ENCODE results near the gene SAV1.

- RRBS: no CpG with 5 or more reads among the region's 9 CpGs
These were observed 71.3 kb downstream of the VCPKMT start for GRCh38 chr14:50044883-50045586.

GRCh38 chr14:50122235-50122625 lies 5.9 kb upstream of the VCPKMT start:
- RRBS: no CpG with 5 or more reads among the region's 5 CpGs

DNA sequence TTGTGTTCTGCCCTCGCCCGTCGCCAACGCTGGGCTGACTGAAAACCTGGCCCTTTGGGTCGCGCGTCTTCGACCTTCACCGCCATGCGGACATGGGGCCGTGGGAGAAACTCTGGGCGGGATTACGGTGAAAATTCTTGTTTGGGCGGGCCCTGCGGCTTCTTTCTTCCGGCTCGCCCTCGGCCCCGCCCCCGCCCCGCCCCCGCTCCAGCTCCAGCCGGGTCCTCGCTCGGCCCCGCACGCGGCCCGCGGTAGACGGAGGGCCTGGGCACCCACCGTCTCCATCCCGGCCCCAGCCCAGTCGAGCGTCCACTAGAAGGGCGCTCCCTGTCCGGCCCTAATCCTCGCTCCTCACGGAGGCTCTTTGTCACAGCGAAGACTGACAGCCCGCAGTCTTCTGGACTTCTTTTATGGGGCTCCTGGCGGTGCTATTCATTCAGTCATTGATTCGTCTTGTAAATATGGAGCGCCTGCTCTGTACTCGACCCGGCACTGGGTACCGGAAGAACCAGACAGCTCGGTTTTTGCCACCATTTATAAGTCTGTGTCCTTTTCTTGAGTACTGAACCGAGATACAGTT lies 403 bp downstream of the DMAC2L start:
- RRBS: 2% methylated on average over 22 of the region's 49 CpGs

DNA sequence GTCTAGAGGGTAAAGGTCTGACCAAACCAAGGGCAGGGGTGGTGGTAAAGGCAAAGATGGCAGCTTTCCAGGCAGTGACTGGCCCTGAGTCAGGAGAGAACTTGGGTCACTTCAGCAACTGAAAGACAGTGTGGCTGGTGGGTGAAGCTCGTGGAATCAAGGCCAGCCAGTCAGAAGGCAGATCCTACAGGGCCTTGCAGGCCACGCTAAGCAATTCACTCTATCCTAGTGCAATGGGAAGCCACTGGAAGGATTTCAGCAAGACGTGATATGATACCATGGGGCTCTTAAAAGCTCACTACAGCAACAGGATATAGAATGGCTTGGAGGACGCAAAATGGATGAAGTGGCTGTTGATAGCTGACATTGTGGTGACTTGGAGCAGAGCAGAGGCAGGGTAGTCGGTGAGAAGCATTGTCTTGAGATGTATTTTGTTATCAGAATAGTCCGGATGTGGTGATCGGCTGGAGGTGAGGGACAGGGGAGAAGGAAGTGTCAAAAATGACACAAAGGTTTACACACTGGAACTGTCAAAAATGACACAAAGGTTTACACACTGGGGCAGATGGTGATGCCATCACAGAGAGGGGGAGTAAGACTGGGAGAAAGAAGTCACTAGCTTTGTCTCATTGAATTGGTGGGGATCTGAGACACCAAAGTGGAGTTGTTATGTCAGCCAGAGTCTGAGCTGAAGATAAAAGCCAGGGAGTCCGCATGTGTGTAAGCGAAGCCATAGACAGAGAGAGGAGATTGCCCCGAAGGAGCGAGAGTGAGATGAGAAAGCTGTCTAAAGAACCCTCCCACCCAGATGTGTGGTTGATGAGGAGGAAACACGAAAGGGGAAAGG lies 30.2 kb downstream of the CDKL1 start:
- RRBS: no CpG with 5 or more reads among the region's 12 CpGs

GRCh38 chr14:50532956-50533414 lies 616 bp upstream of the MAP4K5 start:
- RRBS: no CpG with 5 or more reads among the region's 12 CpGs

GRCh38 chr14:50667891-50669111 lies at the start of gene SAV1:
TSS of gene SAV1 (minus strand) at chr14:50668306.
- RRBS: 1% methylated on average over 11 of the region's 108 CpGs

DNA sequence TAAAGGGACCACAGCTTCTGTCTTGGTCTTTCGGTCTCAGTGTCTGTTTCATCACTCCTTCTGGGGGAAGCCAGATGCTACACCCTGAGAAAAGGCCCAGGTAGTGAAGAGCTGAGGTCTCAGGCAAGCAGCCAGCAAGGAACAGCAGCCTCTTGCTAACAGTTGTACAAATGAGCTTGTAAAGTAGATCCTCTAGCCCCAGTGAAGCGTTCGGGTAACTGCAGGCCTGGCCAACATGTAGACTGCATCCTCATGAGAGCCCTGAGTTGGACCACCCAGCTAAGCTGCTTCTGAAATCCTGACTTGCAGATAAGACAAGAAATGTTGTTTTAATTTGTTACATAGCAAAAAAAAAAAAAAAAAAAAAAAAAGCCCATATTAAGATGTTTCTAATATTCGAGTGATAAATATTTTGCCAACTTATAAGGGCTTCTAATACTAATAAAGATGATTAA lies 69.1 kb upstream of the SAV1 start:
- RRBS: no CpG with 5 or more reads among the region's 4 CpGs

DNA sequence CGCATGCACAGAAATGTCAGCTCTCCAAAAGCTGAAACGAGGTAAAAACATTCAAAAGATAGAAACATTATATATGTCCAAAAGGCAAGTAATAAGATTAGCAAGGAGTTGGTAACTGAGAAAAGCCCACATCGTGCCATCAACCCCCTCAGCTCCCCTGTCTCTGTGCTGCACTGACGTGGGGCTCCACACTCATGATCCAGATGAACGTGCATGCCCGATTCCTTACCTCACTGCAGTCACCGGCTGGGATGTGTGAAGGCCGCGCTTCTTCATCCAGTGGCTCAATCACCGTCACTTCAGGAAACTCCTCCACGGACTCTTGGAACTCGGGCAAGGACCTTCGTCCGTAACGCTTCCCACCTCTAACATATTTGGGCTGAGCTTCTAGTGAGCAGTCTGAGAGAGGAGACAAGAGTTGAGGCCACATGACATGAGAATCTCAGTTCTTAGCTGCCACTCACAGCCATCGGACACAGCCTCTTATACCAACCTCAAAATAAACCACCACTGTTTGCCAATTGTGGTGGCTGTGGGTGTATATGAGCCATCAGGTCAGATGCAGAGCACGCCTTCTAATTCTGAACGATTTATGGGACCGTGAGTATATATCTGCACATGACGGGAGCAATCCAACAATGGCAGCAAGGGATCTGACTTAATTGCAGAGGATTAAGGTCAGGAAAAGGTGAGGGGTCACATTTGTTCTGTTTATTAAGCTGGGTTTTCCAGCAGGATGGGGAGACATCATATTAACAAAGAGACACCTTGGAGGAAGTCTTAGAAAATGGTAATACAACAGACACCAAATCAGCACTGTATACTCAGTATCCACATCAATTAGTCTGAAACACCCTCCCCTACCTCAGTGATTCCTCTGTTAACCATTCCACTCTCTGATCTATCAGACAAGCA lies 38.2 kb downstream of the NIN start:
- RRBS: no CpG with 5 or more reads among the region's 20 CpGs

DNA sequence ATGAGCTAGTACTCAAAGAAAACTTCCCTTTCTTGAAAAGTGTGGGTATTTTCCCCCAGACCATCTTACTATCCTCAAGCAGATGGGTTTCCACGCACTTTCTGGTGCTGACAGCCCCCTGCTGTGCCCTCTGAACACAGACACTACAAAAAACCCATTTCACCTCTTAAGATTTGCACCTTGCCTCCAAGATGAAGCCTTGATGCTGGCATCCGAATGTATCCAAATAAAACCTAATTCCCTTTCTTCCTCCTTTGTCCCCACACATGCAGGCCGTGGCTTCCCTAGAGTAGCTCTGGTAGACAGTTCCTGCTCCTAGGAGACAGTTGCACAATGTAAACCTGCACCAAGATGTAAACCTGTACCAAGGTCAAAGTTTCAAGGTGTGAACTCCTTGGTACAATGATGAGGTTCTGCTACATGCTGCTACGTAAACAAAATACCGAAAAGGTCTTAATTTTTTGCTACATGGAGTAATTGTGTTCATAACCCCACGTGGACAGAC lies 663 bp upstream of the ABHD12B start:
- RRBS: no CpG with 5 or more reads among the region's 6 CpGs

- RRBS: no CpG with 5 or more reads among the region's 3 CpGs
These were observed 8.8 kb downstream of the PYGL start for GRCh38 chr14:50935420-50935909.

- RRBS: no CpG with 5 or more reads among the region's 4 CpGs
These were observed 44.2 kb upstream of the TRIM9 start for GRCh38 chr14:51139099-51139508.

DNA sequence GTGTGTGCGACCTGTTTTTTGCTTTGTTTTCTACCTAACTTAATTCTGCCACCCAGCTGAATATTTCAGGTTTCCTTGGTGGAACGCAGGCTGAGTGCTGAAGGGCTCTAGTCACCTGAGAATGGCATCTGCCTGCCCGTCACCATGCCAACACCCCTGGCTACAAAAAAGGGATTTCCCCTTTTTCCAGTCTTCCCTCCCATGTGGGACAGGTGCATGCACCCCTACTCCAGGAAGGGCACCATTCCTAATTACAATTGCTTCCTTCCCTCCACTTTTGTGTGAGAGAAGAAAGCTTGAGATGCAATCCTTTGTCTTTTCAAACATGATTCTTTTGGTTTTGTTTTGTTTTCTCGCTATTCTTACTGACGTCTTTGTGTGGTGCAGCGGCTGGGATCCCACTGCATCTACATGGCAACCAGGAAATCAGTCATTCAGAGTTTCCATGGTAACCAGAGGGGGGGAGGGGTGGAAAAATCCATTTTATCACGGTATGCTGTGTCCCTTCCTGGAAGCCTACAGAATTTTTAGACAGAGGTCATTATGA lies 13.8 kb upstream of the GNG2 start:
- RRBS: no CpG with 5 or more reads among the region's 7 CpGs

DNA sequence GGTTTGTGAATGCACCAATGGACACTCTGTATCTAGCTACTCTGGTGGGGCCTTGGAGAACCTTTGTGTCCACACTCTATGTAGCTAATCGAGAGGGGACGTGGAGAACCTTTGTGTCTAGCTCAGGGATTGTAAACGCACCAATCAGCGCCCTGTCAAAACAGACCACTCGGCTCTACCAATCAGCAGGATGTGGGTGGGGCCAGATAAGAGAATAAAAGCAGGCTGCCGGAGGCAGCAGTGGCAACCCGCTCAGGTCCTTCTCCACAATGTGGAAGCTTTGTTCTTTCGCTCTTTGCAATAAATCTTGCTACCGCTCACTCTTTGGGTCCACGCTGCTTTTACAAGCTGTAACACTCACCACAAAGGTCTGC lies 54.0 kb upstream of the NID2 start:
- RRBS: no CpG with 5 or more reads among the region's 10 CpGs

DNA sequence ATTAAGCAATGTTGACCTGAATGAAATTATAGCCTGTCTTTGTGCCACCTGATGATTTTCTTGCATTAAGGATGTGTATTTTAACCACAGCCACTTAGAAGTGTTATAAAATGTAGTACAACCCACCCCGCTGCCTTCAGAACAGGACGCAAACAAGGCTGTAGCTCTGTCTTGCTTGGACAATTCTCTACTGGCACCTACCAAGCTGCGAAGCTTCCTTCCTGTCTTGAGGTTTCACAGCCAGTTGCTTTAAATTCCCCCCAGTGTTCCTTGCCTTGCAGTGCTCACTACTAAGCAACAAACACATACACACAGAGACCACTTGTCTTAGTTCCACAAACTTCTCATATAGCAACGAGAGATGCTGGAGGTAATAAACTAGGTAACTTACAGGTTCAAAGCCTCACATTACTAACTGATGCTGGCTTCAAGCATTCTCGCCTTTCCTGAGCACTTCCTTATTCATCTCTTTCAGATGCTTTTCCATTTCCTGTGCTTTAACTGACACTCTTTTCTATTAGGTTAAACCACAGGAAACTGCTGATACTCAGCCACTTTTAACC lies 91.5 kb upstream of the PTGDR start:
- RRBS: no CpG with 5 or more reads among the region's 5 CpGs

DNA sequence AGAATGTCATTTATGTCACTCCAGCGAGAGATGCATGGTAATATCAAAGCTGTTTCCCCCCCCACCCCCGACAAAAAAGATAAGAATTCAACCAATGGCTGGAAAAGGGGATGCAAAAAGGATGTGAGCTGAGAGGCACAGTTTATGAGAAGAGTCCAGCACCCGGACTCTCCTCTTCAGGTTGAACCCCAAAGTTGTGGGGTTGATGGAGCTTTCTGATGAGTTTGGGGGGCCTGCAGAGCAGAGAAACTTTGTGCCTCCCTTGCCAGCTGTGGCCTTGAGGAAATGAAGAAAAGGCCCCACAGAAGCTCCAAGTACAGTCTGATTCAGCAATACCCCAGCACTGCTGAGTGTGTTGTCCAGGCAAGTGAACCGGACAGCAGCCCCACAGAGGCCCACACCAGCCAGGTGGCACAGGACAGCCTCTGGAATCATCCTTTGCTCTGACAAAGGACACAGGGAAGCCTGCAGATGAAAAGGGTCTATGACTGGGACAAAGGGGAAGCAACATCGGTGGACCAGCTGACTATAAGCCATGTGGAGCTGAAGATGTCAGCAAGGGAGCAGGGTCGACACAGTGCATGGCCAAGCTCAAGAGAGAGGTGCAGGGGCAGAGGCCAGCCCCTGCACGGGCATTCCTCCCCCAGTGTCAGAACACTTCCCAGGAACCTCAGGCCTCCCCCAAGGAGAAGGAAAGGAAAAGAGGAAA lies 46.6 kb upstream of the PTGDR start:
- RRBS: no CpG with 5 or more reads among the region's 7 CpGs

GRCh38 chr14:52269104-52269725 lies 1.7 kb downstream of the PTGDR start:
- RRBS: no CpG with 5 or more reads among the region's 20 CpGs

DNA sequence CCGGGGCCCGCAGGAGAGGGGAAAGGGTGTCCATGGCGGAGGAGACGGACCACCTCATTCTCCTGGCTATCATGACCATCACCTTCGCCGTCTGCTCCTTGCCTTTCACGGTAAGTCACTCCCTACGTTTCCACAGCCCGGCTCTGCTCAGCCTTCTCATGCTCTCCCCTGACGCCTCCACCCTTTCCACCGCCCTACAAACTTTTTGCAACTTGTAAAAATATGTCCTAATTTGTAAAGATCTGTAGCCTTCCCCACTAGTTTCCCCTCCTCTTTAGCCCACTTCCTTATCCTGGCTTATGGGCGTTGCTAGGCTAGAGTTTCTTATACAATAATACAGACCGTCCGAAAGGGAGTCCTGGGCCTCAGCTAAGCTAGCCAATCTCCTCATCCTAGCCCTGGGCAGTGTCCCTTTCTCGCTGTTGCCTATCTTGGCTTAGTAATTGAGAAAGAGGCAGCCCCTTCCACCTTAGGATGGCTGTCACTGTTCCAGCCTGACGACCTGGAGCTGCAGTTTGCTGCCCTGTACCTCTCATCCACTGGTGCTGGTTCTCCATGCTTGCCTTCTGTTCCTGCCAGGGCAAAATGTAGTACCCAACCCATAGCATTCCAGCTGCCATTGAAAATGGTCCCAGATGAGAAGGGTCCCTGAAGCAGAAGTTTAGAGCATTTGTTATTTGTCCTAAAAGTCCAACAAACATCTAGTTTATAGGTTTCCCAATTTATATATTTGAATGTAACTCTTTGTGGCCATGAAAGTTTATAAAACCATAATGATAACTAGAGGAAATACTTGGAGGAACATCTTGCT lies 1.4 kb downstream of the PTGER2 start:
- RRBS: no CpG with 5 or more reads among the region's 16 CpGs

DNA sequence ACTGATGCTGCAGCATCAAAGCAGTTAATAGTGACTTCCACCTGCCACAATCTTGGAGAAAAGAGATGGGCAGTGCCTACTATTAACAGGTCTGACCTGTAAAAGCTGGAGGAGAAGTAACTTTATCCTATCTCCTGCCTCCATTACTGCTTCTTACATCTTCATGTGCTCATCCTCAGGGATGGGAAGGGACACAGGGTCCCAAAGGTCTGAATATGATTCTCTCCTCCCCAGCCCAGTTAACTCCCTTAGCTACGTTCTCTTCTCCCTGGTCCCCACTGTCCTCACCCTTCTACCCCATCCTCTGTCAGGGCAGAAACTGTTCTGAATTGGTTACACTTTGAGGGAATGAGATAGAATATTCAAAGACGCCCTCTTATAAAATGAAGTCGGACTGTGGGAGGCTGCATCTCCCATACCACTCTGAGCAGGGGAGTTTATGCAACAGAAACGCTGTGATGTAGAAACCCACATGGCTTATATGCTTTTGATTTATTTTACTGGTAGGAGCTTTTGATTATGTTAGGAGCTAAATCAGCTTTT lies 2.4 kb downstream of the PTGER2 start:
- RRBS: no CpG with 5 or more reads among the region's 4 CpGs

DNA sequence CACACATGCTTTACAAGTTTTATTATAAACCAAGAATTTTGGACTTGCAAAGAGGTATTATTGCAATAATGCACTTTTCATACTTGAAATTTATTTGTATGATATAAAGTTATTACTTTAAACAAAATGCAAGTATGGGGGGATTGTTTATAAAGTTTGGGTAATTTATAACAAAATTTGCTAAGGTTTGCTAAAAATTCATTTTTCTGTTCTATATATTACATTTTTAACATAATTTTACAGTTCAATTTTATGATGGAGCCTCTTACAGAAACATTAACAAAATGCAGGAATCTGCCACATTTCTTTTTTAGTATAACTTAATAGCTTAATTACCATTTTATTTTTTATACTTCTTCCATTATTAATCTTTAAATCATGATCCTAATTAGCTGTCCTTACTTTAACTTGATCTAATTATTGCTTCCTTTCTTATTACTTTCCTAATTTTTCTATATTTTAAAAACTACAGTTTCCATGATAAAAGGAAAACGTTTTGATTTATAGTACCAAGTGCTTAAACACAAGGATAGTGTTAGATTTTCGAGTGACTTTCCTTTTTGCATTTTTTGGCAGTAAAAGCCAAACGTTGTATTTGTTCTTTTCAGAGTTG lies 20.0 kb downstream of the GNPNAT1 start:
- RRBS: no CpG with 5 or more reads among the region's 3 CpGs

- RRBS: no CpG with 5 or more reads among the region's 7 CpGs
These were observed 77.2 kb downstream of the FERMT2 start for GRCh38 chr14:52873553-52874243.

All from GM12891 (cell line).